Neuron (in vitro differentiated cells): Measurements from ENCODE around the gene TSHZ3.

DNA sequence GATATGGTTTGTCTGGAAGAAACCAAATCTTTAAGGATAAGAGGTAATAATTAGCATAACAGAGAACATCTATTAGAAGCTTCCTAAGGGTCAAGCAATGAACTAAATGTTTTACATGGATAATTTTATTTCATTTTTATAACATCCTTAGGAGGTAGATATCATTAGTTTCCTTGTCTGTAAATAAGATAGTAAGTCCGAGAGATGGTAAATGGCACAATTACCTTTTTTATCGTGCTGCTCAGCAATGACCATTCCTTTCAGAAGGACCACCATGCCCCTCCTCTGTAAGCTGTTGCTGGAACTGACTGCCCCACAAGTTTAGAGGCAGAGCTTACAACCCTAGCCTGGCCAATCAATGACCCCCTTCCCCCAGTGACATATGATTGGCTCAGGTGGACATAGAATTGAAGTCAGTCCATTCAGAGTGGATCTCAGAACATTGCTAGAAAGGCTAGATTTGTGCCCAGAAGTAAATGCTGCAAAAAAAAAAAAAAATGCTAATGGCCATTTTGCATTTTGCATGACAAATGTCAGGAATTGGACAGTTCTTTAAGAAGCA, 668.5 kb downstream of the UQCRFS1 start:
- PRO-cap, result no peak

DNA sequence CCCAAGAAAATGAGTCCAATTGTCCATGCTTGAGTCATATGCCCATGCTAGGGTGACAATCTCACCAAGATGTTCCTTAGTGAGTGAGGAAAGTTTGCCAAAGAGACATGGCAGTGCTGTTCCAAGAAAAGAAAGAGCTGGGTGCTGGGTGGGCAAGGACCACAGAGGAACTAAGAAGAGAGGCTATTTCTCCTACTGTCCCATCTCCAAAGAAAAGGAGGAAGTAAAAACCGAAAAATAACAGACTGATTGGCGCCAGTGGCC, 606.8 kb downstream of the UQCRFS1 start:
- PRO-cap, result no peak

GRCh38 chr19:29205752-29206958, 6.8 kb downstream of the UQCRFS1 start:
- PRO-cap, result no peak

DNA sequence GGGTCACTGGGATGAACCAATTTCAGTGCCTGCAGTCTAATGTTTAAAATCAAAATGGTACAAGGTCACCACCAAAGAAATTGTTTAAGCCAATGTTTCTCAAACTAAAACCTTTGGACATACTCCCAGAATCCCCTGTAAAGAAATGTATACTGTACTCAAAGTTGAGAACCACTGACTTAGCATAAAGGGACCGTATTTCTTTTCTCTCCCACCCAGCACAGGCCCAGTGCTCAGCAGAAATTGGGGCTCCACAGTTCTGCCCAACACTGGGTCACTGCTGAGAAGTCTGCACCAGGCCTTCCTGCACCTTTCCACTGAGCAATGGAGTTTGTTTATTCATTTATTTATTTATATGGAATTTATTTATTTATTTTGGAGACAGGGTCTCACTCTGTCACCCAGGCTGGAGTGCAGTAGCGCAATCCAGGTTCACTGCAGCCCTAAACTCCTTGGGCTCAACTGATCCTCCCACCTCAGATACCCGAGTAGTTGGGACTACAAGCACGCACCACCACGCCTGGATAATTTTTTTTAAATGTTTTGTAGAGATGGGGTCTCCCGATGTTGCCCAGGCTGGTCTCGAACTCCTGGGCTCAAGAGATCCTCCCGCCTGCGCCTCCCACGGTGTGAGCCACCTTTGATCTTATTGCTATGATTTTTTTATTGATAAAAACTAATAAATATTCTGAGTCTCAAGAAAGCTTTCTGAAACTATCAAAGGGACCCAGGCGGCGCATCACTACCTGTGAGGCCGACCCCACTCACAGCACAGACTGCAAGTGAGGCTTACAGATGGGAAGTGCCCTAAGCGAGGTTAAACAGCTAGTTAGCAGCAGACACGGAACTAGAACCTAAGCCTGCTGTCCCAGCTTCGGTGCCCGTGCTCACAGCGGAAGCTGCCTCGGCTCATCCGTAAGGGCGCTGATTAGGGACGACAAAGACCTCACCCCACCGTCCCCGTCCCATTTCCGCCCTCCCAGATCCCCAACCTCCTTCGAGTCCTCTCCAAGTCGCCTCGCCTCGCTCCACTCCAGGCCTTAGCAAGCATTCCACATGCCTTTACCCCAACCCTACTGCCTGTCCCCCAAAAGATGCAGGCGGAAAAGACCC, 720 bp upstream of the POP4 start:
- PRO-cap, result unidirectional peak, plus-strand start at position 479 of the sequence; bidirectional peak, plus-strand start at position 772 of the sequence, minus-strand start at position 780 of the sequence; bidirectional peak, plus-strand start at position 957 of the sequence, minus-strand start at position 917 of the sequence

GRCh38 chr19:29830958-29831641, 19.3 kb downstream of the CCNE1 start:
- PRO-cap, result no peak

DNA sequence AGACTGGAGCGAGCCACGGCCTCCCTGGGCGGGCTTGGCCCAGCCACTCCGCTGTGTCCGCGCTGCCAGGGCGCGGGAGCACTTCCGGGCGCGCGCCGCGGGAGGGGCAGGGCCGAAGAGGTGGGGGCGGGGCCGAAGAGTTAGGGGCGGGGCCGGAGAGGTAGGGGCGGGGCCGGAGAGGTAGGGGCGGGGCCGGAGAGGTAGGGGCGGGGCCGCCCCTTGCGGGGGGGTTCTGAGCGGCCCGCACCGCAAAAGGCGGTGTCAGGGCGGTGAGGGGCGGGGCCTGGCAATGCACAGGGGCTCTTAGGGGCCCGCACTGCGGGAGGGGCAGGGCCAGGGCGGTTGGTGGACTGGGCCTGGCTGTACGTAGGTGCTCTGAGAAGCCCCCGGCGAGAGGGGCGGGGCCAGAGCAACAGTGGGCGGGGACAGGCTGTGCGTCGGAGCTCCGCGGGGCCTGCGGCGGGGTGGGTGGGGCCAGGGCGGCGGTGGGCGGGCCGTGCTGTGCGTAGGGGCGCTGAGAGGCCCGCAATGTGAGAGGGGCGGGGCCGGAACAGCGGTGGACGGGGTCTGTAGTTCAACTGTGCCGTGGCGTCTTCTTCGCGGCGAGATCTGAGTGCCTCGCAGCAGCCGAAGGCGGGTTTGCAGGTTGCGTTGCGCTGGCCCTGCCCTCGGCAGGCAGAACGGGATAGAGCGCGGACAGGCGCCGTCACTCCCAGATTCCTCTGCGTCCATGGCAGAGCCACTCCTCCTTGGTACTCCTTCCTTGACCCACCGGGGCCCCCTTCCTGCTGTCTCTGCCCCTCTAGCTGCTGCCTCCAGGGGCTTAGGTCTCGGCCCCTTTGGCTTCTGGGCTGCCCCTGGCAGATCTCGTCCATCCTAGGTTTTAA, 33.1 kb downstream of the CCNE1 start:
- PRO-cap, result unidirectional peak, minus-strand start at position 83 of the sequence; bidirectional peak, plus-strand start at position 594 of the sequence, minus-strand start at position 403 of the sequence

DNA sequence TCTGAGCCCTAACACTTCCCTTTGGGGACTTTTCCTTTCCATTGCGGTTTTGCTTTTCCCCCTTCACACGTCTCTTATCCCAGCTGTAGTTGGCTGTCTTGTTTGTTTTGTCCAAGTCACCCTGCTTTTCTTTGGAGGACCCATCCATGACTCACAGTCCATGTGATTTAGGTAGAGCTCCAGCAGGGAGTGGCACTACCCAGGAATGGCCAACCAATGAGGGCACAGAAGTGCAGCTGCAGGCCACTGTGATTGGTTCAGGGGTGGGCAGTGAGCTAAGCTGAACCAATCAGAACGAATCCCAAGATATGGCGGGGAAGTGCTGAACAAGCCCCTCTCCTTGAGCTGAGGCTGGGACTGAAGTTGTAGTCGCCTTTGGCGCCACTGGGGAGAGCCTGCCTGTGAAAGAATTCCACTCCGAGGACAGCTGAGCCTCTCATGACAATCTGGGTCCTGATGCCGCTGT, 63.0 kb upstream of the URI1 start:
- PRO-cap, result no peak

DNA sequence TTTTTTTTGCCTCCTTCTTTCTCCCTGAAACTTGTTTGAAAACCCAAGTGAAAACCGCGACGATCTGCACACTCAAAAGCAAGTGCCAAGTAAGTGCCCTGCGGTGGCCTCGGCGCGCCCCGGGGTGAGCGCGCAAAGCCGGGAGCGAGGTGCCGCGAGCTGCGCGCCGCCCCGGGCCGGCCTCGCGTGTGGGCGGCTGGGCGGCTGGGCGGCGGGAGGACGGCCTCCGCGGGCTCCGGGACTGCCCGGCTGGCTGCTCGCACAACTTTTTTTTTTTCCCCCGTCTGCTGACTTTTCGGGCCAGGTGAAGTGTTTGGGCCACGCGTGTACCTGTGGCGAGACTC, 143.6 kb upstream of the ZNF536 start:
- PRO-cap, result bidirectional peak, plus-strand start at position 38 of the sequence, minus-strand start outside the sequence; bidirectional peak, plus-strand start at position 179 of the sequence, minus-strand start at position 190 of the sequence

DNA sequence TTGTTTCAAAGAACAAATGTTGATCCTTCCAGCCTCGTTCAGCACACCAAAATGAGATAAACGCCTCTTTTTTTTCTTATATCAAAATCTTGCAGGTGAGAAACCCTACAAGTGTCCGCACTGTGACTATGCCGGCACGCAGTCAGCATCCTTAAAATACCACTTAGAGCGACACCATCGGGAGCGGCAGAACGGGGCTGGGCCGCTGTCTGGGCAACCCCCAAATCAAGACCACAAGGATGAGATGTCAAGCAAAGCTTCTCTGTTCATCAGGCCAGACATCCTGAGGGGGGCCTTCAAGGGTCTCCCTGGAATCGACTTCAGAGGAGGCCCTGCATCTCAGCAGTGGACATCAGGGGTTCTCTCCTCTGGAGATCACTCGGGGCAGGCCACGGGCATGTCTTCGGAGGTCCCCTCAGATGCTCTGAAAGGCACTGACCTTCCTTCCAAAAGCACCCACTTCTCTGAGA, 175.7 kb downstream of the ZNF536 start:
- PRO-cap, result no peak

DNA sequence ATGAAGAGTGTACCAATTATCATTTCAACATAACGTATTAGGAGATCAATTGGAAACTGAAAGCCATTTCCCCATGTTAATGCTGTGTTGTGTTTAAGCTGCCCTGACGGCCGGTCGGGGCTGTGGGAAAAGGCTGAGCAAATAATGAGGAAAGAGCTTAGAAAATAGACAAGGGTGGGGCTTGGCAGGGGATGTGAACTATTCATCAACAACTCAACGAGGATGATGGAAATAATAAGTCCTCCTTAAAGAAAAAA, 290.4 kb downstream of the ZNF536 start:
- PRO-cap, result no peak

GRCh38 chr19:31066355-31066881, 282.8 kb downstream of the TSHZ3 start:
- PRO-cap, result no peak

- PRO-cap, result bidirectional peak, plus-strand start at chr19:31349554, minus-strand start at chr19:31349422; bidirectional peak, plus-strand start at chr19:31349804, minus-strand start at chr19:31349808
Observed at GRCh38 chr19:31349093-31349921, at the start of gene TSHZ3. TSHZ3 (minus strand) TSS chr19:31349436.

GRCh38 chr19:31717970-31718225, 368.7 kb upstream of the TSHZ3 start:
- PRO-cap, result no peak

DNA sequence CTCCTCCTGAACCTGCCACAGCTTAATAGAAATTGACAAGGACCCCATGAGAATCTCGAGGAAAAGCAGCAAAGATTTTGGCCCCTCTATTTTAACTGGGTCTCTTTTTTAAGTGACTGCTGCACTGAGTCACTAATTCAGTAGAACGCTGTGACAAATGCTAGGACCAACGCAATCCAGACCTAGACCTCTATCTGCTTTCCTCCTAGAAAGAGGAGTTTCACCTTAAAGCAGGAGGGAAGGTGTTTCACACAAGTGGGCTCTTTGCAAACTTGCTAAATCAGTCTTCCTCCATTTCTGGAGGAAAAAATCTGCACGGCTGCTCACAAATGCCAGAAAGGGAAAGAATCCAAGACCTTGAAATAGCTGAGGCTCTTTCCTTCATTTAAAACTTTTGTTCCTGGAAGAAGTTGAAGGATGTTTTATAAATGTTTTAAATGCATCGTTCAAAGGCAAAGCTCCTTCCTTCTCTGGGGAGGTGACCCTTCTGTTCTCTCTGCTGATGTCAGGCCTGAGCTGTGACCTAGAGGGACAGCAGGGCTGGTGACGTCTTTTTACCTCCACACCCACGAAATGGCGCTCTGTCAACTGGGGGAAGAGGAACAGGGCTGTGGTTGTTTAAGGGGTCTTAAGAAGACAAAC, 376.5 kb upstream of the ZNF507 start:
- PRO-cap, result no peak

- PRO-cap, result no peak
Observed at GRCh38 chr19:32018102-32018724, 327.2 kb upstream of the ZNF507 start.

- PRO-cap, result no peak
Observed at GRCh38 chr19:32063623-32064181, 281.7 kb upstream of the ZNF507 start.

DNA sequence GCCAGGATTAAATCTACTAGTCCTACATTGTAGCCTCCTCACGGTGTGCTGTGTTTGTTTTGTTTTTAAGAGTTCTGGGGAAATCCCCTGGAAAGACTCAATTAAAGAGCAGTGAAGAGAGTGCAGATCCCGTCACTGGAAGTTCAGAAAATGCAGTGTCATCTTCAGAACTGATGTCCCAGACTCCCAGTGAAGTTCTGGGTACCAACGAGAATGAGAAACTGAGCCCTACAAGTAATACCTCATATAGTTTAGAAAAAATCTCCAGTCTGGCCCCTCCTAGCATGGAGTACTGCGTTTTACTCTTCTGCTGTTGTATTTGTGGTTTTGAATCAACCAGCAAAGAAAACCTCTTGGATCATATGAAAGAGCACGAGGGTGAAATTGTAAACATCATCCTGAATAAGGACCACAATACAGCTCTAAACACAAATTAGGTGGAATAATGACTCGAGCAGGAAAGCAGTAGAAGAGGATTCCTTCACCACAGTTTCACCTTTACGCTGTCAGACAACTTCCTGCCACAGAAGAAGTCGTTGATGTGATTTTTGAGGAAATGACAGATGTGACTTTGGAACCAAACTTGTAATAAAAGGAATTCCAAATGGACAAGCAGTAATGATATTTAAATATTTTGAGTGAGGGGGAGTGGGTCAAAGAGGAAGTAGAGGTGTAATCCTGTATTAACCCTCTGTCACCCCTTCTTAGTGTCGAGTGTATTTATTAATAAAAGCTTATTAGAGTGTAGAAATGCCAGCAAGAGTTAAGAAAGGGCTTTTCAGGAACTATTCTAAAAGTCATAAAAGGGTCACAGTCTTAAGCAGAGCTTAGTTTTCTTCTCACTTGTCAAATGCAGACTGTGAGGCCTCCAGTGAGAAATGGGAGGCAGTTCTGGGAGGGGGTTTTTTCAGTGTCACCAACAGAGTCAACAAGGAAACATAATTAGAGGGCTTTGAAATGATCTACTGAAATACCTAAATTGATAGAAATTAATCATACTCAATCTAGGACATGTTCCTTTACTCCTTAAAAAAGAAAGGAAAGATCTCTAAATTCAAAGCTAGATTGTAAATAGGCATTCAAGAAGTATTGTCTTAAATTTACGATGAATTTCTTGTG, 22.6 kb upstream of the DPY19L3 start:
- PRO-cap, result no peak

DNA sequence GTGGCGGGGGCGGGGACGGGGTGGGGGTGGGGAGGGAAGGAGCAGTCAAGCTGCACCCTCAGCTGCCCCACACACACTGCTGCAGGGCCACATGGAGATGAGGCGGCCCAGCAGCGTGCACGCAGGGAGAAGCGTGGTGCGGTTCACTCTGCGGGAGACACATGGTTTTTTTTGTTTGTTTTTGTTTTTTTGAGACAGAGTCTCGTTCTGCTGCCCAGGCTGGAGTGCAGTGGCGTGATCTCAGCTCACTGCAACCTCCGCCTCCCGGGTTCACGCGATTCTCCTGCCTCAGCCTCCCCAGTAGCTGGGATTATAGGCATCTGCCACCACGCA, 21.3 kb downstream of the ANKRD27 start:
- PRO-cap, result no peak

DNA sequence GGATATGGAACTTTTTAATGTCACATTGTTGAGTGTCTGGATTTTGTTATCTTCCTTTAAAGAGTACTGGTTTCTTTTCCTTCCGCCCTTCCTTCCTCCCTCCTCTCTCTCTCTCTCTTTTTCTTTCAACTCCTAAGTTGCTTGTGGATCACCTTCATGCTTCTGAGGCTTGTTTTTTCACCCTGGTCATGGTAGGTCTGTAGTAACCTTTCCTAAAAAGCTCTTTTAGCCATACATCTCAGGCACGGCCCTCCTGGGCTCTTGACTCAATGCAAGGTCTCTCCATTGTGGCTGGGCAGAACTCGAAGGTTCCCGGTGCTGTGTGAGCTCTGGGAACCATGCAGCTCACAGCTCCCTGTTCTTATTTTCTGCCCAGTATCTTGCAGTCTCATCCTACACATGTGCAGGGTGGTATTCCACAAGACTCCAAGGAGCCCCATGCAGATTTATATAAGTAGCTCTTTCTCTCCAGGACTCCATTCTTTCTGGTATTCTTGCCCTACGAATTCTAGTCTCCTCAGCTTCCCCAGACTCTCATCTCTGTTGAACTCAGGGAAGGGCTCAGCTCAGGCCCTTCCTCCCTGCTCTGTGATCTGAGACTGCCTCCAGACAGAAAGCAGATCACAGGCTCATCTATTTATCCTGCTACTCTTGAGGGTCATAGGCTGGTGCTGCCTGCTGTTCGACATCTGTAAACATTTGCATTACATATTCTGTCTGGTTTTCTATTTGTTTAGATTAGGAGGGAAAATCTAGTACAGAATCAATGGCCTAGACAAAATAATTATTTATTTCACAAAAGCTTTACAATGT, 43.3 kb downstream of the CEP89 start:
- PRO-cap, result no peak

DNA sequence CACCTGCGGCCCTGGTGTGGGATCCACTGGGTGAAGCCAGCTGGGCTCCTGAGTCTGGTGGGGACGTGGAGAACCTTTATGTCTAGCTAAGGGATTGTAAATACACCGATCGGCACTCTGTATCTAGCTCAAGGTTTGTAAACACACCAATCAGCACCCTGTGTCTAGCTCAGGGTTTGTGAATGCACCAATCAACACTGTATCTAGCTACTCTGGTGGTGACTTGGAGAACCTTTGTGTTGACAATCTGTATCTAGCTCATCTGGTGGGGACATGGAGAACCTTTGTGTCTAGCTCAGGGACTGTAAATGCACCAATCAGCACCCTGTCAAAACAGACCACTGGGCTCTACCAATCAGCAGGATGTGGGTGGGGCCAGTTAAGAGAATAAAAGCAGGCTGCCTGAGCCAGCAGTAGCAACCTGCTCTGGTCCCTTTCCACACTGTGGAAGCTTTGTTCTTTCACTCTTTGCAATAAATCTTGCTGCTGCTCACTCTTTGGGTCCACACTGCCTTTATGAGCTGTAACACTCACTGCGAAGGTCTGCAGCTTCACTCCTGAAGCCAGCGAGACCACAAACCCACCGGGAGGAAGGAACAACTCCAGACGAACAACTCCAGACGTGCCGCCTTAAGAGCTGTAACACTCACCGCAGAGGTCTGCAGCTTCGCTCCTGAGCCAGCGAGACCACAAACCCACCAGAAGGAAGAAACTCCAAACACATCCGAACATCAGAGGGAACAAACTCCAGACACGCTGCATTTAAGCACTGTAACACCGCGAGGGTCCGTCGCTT, 27.5 kb downstream of the RHPN2 start:
- PRO-cap, result unidirectional peak, plus-strand start at position 416 of the sequence